Mesenchymal stem cell of adipose (primary cell): ENCODE measurements around a stretch of chr18.

DNA sequence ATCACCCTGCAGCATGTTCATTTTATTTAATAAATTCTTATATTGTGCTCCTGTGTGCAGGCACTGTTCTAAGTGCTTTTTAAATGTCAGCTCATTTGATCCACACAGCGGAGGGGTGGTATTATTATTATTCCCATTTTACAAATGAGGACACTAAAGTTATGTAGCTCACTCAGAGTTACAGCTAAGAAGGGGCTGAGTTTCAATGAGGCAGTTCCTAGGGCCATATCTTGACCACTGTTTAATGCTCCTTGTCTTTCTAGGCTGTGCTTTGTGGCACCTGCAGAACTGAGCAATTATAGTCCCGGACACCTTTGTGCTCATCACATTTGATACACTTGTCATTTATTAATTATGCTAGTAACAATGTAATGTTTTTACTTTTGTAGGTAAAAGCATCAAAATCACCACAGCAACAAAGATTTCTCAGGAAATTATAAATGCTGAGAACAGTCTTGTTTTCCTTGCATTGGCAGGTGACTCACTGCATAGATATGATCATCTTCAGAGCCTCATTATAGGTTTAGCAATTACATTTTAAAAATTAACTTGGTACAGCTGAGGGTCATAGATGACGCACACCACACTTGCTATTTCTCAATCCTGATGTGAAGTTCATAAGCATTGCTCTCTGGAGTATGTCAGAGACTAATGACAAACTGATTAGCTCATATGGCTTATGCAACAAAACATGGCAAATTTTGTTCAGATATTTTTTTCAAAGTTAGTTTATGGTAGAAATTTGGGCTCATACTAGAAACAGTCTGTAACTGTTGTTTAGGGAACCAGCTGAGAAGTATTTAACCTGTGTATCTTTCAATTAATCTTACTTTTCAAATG lies 366.8 kb downstream of the TGIF1 start:
- CAGE, long polyA plus RNA, result no peak

DNA sequence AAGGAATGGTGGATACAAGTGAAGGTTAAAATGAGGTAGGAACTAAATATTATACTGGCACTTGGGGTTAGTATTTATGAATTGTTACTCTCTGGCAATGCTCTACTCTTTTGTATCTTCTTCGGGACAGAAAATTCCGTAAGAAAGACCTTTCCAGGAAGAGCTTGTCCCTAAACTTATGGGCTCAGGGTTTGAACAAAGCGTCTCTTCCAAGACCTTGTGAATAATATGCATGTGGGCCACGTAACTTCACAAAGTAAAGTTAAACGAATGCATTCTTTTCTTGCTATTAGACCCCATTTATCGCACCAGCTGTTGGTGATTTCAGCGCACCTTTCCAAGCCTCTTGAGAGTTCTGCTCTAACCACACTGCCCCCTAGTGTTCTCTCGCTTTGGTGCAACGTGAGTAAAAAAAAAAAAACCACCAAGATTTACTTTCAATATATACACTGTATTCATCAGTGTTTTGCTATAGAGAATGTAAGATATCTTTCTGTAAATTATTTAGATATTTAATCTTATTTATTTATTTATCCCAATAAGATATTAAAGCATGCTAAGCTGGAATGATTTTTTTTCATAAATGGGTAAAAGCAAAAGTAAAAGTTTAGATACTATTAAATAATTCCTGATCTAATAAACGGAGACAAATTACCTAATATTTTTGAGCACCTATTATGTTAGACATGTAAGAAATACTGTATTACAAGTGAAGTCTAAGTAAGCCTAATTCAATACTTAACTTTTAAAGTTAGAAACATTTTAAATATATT lies 459.6 kb downstream of the DLGAP1 start:
- CAGE, long polyA plus RNA, result no peak

DNA sequence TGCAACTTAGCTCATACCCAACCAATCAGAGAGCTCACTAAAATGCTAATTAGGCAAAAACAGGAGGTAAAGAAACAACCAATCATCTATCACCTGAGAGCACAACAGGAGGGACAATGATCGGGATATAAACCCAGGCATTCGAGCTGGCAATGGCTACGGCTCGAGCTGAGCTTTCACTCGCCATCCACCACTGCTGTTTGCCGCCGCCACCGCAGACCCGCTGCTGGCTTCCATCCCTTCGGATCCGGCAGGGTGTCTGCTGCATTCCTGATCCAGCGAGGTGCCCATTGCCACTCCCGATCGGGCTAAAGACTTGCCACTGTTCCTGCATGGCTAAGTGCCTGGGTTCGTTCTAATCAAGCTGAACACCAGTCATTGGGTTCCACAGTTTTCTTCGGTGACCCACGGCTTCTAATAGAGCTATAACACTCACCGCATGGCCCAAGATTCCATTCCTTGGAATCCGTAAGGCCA lies 236.7 kb upstream of the DLGAP1 start:
- CAGE, long polyA plus RNA, result no peak

GRCh38 chr18:4807382-4808166 lies 352.5 kb upstream of the DLGAP1 start:
- CAGE, long polyA plus RNA, result no peak

DNA sequence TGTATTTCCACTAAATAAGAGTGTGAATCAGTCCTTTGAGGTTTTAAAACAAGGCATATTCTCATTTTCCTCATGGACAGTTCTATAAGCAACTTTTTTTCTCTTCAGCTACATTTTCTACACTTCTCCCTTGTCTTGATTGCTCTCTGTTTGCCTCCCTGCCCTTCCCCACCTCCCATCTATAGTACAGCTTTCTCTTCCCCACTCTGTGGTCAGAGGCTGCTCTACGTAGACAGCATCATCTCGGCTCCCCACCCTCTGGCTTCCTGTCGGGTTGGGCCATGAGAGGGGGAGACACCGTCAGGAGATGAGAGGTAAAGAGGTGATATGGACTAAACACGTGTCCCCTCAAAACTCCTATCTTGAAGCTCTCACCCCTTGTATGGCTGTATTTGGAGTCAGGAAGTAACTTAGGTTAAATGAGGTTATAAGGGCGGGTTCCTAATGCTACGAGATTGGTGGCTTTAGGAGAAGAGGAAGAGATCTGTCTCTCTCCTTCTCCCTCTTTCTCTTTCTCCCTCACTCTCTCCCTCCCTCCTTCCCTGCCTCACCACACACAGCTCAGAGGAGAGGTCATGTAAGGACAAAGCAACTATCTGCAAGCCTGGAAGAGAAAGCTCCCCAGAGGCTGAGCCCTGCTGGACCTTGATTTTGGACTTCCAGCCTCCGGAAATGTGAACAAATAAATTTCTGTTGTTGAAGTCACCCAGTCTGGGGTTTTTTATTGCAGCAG lies 138.2 kb downstream of the AKAIN1 start:
- CAGE, long polyA plus RNA, result no peak

DNA sequence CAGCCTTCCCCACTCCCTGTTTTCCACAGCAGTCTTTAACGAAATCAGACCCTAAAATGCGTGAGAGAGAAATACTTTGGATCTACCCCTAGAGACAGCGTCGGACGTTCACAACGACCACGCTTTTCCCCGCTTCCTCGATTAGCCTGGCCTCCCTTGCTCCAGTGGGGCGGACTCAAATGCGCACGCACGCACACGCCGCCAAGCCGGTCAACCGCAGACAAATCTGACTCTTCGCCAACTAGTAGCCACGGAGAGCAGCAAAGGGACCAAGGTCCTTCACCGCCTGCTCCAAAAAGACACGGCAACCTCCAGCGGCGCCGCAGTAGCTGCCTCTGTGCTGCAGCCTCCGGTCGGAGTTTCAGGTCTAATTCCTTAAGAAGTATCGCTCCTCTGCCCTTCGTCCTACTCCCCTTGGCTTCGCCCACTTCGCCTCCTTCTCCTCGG lies 887 bp downstream of the AKAIN1 start:
- CAGE, long polyA plus RNA, result no peak

DNA sequence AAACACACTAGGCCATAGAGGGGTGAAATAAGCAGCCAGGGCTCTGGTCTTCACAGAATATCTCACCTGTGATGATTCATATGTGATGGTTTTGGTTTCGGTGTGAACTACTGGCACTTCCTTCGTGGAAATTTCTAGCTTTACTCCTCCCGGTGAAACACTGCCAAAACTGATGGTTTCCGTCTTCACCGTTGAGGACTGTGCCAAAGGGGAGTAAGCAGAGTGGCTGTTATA lies 100.5 kb upstream of the ZBTB14 start:
- CAGE, long polyA plus RNA, result no peak

GRCh38 chr18:5417404-5417828 lies 121.9 kb upstream of the ZBTB14 start:
- CAGE, long polyA plus RNA, result no peak

DNA sequence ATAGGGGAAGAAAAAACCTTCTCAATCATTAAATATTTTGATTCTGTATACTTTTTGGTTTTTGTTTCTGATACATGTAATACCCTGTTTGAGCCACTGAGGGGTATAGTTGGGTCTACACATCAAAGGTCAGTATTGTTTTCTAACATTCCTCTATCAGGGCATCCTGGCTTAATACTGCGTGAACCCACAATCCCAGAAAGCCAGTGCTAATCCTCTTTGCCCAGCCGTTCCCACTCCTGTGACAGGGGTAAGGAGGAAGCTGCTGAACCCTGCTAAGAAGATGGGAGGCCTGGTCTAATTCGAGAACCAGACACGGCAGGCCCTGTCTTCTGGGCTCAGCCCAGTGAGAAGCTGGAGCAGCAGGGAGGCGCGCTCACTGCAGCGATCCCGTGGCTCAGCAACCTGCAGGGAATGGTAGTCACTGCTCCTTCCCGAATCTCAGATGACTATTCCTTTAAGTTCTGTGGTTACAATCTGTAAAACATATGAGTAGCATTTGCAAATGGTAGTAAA lies 87.2 kb downstream of the EPB41L3 start:
- CAGE, long polyA plus RNA, result no peak

GRCh38 chr18:5488740-5489479 lies 54.9 kb downstream of the EPB41L3 start:
- CAGE, long polyA plus RNA, result no peak

DNA sequence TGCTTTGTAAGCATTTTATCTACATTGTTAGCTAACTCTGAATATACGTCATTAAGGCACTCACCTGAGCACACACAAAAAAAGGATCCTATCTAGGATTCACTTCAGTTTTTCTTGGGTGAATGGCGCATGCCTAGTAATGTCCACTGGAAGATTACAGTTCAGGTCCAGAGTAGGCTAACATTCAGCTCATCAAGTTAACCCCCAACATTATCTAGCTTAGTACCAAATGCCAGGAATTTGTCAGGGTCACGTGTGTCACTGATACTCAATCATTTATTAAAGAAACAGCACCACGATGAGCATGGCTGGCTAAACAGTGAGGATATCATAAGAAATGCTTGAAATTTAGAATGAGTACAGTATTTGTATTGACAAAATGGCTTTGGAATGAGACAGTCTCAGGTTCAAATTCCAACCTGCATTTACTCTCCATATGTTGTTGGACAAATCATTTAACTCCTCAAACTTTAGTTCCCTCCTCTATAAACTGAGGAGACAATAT lies 22.6 kb downstream of the EPB41L3 start:
- CAGE, long polyA plus RNA, result no peak

GRCh38 chr18:5581946-5582412 lies 38.2 kb upstream of the EPB41L3 start:
- CAGE, long polyA plus RNA, result no peak

DNA sequence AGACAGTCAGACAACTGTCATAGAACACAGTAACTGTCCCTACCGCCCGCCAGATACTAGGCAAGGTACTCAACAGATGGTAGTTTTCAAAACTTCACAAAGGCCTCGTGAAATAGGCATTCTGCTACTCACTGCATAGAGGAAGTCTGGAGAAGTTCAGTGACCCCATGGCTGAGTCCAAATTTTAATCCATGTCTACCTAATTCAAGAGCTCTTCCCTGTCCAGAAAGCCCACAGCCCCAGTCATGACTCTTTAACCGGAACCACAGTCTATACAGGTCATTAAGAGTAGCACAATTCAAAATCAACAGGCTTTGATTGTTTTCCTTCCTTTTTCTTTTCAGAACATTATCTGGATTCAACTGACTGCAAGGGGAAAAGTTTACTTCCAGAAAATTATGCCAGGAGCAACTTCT lies 39.4 kb upstream of the EPB41L3 start:
- CAGE, long polyA plus RNA, result no peak

GRCh38 chr18:6012843-6013562 lies 117.7 kb upstream of the TMEM200C start:
- CAGE, long polyA plus RNA, result no peak

- CAGE, long polyA plus RNA, result no peak
These were observed 52.2 kb downstream of the L3MBTL4 start for GRCh38 chr18:6362598-6362797.

GRCh38 chr18:6376687-6377339 lies 37.9 kb downstream of the L3MBTL4 start:
- CAGE, long polyA plus RNA, result no peak

DNA sequence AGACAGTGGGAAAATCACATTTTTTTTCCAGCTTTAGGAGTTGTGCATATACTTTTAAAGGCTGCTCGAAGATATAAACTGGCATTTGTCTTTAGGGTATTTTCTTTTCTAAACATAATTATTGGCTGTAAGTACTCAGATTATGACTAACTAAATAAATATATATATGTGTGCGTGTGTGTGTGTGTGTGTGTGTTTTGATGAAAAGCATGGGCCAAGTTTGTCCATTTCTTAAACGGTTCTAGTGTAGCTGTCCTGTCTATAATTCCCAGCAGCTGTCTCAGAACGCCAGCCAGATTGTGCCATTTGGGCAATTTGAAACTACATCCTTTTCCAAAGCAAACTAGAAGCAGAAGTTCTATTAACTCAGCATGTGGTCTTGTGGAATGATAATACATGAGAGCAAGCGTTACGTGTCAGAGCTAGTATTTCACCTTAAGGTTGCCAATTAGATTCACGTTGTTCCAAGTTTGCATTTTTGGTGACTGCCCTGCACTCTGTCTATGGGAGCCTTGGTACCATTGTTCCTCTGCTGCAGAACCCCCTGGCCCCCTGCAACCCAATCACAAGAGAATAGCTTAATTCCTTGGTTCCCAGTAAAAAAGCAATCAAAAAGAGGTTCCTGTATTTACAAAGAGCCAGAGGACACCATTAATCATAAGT lies 1.7 kb downstream of the ARHGAP28 start:
- CAGE, long polyA plus RNA, result no peak

- CAGE, long polyA plus RNA, result no peak
These were observed 11.7 kb downstream of the ARHGAP28 start for GRCh38 chr18:6741026-6741845.

- CAGE, long polyA plus RNA, result no peak
These were observed 33.9 kb downstream of the ARHGAP28 start for GRCh38 chr18:6763450-6763870.

DNA sequence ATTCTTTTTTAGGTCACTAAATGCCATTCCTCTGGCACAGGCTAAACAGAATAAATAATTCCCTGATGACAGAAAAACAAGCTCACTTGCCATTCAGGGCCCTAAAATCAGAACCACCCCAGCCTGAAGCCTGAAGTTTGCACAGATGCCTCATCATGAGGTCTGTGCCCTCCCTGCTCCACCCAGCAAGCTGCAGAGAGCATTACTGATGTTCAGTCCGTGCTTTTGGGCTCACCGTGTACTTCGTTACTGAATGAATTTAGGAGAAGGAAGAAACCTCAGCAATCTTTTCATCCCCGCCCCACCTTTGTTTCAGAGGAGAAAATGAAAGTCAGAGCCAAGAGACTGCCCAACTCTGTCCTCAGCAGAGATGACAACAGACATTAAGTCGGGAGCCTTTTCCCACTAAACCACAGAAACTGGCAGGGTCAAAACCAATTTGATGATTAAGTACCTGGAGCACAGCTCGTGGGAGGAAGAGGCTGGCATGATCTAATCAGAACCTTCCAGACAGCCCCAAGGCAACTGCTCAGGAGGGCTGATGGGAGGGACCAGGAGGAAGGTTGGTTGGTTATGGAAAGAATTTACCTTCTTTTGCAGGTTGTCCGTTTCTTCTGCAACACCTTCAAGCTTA lies 122.7 kb downstream of the LAMA1 start:
- CAGE, long polyA plus RNA, result no peak